ENCODE data around the gene CTSO.

DNA sequence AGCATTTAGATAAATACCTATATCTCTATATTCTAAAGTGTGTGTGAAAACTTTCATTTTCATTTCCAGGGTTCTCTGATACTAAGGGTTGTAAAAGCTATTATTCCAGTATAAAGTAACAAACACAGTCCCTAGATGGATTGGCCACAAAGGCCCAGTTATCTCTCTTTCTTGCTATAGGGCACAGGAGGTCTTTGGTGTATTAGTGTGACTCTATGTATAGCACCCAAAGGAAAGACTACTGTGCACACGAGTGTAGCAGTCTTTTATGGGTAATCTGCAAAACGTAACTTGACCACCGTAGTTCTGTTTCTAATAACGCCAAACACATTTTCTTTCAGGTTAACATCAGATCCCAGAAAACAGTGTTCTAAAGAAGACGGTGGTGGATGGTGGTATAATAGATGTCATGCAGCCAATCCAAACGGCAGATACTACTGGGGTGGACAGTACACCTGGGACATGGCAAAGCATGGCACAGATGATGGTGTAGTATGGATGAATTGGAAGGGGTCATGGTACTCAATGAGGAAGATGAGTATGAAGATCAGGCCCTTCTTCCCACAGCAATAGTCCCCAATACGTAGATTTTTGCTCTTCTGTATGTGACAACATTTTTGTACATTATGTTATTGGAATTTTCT is 7.4 kb downstream of the FGB start:
- PRO-cap, result no peak

DNA sequence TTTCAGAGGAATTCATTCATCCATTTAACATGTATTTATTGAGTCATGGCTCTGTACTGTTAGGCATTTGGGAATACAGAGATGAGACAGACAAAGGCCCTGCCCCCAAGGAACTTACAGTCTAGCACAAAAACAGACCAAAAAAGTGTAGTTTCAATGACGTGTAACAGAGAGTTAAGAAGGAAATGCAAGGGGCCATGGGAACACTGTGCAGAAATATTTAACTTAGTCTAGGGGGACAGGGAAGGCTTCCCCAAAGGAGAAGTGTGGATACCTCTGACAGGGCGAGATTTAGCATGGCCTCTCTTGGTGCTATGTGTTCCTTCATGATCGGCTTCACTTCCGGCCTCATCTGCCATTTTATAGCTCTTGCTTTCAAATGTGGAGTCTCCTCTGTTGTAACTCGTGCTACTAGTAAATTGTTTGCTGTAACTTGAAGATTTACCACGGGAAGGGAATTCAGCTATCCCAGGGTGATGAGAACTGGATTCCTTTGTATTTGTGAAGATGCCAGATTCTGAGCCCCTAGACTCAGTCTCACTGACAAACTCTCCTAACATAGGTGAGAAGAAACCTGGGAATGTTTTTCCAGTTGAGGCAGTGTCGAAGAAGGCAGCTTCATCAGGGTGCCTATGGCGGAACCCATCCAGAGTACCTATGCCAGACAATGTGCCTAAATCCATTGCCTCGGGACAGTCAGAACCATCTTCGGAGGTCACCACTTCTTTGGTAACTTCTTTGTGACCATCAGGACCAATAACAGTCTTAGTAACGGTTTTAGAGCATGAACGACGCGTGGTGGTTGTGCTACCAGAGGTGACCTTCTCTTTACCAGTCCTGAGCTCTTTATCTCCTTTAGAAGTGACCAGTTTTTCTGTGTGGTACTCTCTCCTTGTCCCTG is 5.0 kb downstream of the FGA start:
- PRO-cap, result no peak

DNA sequence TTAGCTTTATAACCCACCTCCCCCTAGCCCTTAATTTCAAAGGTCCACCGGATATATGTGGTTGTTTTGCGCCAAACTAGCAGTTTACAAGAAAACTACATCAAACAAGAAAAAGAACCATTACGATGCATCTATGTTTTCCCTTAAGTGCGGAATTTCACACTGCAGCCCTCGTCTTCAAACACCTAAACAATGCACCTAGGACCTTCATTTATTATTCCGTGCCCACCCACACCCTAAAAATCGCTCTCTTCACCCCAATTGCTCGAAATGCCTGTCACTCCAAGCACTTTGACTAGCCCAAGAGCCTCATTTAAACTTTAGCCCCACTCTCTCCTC is 255 bp upstream of the RBM46 start:
- PRO-cap, result no peak

DNA sequence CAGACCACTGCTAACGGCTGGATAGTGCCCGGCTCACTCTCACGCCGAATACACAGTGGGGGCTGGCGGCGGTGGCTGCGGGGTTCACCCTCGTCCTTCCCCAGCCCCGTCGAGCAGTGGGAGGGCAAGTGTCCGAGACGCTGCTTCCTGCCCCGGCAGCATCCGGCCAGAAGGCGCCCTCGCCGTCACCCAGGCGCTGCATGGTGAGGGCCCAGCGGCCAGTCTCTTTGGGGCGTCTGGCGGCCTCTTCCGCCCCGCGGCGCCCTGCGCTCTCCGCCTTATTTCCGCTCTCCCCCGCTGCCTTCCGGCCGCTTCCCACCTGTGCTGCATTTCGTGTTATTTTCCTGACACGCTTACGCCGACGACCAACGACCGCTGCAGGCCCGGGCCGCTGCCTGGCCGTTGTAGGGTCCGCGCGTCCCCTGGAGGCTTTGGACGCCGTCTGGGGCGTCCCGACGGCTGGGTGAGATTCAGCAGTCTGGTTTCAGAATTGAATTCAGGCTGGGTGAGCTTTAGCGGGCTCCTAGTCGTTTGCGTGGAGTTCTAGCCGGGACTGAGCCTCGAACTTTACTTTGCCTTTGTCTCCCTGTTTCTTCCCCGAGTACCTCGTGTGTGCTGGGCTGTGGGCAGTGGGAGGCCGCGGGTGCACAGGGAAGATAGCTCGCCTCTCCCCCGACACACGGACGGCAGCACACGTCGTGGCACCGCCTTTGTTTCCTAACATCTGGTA is 563 bp downstream of the RBM46 start:
- PRO-cap, result no peak

- PRO-cap, result bidirectional peak, plus-strand start at chr4:155667662, minus-strand start at chr4:155667575; unidirectional peak, minus-strand start at chr4:155668147
Measured at GRCh38 chr4:155667504-155668617, 1.2 kb downstream of the GUCY1A1 start.

GRCh38 chr4:155759616-155760460 is 1.0 kb downstream of the GUCY1B1 start:
- PRO-cap, result unidirectional peak, minus-strand start at chr4:155760003

- PRO-cap, result no peak
Measured at GRCh38 chr4:155778799-155779314, 20.0 kb downstream of the GUCY1B1 start.

- PRO-cap, result no peak
Measured at GRCh38 chr4:155953006-155953417, 654 bp downstream of the CTSO start.

DNA sequence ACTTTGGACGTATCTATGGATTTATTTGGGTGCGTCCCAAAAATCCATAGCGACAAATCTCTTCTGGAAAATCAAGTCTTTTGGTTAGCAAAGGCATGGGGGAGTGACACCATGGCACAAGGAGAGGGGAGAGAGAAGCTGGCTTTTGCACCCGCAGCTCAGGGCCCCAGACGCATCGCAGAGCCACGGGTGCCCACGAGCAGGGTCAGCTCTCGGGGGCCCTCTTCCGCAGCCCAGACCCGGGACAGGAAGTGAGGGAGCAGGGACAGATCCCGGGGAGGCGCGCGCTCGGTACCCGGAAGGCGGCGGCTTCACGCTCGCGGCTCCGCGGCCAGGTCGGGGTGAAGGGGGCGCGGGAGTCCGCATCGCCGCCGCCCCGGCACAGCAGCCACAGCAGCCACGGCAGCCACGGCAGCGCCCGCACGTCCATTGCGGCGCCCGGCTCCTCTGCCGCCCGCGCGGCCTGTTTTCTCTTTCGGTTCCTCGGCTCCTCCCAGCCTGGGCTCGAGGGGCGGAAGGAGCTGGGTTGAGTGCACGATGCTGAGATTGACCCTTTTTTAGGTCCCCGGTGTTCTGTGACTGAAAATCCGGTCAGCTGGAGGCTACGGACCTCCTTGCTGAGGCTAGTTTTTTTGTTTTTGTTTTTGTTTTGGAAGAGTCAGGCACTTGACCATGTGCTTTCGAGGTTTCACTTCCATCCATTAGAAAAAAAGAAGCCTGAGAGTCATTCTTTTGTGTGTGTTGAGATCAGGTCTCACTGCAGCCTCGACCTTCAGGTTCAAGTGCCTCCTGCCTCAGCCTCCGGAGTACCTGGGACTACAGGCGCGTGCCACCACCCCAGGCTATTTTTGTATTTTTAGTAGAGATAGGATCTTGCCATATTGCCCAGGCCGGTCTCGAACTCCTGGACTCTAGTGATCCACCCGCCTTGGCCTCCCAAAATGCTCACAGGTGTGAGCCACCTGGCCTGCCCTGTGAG is at the start of gene CTSO:
CTSO (minus strand) TSS at position 449 of the 979 bp plus-strand sequence.
- PRO-cap, result bidirectional peak, plus-strand start at position 334 of the sequence, minus-strand start at position 225 of the sequence; bidirectional peak, plus-strand start at position 496 of the sequence, minus-strand start at position 465 of the sequence

GRCh38 chr4:156837501-156837887 is 134.1 kb downstream of the PDGFC start:
- PRO-cap, result no peak

DNA sequence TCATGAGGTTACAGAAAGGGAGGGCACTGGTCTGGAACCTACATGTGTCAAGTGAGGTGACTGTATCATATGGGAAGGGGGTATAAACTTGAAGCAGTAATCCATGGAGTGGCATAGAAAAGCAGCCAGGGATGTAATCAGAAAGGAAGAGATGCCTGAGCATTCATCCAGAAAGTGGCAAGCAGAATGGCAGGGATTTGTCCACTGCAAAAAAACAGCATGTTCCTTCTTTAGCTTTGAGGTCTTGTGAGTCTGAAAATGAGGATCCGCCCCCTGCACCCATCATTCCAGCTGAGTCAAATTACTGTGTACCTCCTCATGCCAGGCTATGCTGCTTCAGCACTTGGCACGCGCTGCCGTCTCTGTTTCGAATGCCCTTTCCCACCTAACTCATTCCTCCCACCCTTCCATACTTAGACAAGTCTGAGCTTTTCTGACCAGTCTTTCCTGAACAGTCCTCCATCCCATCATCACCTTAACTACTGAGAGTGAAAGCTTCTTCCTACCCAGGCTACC is 81.5 kb downstream of the PDGFC start:
- PRO-cap, result no peak

GRCh38 chr4:156970691-156971539 is 684 bp downstream of the PDGFC start:
- PRO-cap, result unidirectional peak, plus-strand start at chr4:156970902; bidirectional peak, plus-strand start at chr4:156970972, minus-strand start at chr4:156970968

- PRO-cap, result no peak
Measured at GRCh38 chr4:157221383-157222398, 1.2 kb downstream of the GRIA2 start.

DNA sequence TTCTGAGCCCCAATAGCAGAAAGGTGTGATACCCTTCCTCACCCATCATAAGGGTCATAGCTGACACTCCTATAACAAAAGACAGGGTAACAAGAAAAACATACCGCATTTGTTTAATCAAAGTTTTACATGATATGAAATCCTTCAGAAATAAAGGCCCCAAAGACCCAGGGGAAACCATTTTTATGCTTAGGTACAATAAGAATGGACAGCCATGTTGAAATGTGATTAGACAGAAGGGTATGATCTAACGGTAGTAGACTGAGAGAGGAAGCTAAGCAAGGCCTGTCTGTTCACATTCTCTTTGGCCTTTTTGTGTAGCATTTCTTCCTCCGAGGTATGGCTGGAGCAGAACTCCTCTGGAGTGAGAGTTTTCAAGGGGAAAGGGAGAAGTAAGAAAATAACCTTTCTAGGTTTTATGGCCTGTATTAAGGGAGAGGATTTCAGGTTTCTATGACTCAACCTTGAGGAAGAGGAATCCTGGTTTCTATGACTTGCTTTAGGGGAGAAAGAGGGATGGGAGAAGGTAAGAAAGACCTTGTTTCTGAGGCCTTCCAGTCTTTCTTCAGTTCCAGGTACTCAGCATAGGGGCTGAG is 14.2 kb downstream of the ETFDH start:
- PRO-cap, result no peak

DNA sequence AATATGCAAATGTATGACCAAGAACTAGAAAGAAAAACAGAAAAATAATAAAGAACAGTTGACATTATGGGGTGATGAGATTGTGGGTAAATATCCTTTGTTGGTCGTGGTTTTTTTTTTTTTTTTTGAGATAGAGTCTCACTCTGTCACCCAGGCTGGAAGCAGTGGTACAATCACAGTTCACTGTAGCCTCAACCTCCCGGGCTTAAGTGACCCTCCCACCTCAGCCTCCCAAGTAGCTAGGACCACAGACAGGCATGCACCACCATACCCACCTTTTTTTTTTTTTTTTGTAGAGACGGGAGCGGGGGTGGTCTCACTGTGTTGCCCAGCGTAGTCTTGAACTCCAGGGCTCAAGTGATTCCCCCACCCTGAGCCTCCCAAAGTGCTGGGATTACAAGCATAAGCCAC is 10.6 kb downstream of the FNIP2 start:
- PRO-cap, result no peak

- PRO-cap, result no peak
Measured at GRCh38 chr4:158802780-158803696, 34.2 kb downstream of the FNIP2 start.

DNA sequence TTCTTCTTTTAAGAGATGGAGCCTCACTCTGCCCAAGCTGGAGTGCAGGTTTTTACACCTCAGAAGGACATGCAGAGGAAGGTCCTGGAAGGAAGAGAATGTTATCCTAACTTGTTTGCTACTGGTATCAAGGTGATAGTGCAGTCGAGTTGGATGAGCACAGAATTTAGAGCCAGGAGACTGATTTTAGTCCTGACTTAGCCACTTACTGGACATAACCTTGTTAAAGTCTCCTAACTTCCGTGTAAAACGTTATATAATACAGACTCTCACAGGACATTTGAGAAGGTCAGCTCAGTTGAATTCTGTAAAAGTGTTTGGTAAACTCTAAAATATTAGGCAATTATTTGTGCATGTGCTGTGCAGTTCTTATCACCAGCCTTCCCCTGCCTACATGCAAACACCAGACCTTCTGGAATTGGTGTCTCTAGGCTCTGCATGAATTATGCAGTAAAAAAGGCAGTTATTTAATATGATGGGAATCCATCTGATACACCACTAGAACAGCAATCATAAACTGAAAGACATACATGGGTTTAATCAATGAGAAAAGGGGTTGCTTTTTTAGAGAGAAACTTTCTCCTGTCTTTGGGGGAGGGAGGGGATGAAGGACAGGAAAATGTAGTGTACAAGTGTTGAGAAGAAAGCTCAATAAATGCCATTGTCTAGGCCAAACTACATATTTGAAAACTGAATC is 45.4 kb downstream of the FNIP2 start:
- PRO-cap, result no peak

DNA sequence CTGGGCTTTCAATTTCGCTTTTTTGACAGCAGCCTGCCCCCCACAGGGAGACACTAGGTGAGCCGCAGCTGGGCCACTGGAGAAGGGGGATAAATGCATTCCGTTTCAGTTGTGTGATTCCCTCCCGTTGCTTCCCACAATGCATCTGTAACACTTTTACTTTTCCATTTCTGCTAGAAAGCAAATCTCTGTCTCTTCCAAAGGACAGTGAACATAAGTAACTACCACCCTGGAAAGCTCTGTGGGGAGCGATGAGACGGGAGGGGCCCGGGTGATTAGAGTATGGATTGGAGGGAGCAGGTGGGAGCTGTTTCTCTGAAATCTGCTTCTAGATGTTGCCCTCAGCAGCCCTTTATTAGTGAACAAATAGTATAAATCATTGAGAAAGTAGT is 18.3 kb downstream of the C4orf45 start:
- PRO-cap, result no peak

DNA sequence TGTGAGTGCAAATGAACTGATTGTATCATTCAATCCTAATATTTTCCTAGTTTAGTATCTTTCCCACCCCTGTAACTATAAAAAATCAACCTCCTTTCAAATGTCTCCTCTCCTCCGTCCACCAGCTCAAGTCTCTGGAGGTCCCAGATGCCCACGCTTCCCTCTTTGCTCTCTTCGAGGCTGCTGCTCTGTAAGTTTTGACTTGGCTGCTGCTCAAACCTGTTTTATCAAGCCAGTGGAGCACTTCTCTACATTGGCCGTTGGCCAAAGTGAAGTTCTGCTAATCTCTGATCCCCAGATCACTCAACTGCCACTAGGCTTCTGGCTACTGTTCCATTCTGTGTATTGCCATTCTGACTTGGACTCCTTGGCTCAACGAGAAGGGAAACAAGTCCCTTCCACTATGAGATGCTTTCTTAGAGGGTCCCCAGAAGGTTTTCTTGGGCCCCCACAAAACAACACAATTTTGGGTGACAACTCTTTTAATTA is 7.1 kb upstream of the C4orf45 start:
- PRO-cap, result no peak

- PRO-cap, result no peak
Measured at GRCh38 chr4:159267281-159268109, 164.6 kb downstream of the RAPGEF2 start.